Cardiac fibroblast (primary cell): ENCODE measurements around a stretch of chr6.

GRCh38 chr6:163585866-163586464, 171.4 kb downstream of the QKI start:
- RRBS, result no CpG with 5 or more reads among the region's 10 CpGs

DNA sequence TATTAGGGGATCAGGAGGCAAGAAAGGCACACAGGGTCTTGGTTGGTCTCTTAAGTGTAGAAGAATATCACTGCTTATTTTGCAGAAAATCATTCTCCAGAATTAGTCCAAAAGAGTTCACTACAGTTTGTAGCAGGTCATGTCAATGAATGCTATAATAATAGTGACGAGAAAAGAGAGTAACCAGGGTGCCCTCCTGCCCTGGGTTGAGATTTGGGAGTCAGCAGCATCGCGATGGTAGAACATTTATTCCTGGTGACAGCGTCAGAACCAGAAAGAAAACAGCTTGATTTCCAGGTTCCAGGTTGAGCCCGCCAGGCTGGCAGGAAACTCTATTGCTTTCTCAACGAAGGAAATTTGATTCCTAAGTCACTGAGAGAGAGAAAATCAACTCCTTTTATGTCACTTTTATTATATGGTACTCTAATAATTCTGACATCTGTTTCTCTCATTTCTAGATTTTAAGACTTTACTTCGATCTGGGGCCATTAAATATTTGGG, 550.3 kb downstream of the QKI start:
- RRBS, result no CpG with 5 or more reads among the region's 7 CpGs

DNA sequence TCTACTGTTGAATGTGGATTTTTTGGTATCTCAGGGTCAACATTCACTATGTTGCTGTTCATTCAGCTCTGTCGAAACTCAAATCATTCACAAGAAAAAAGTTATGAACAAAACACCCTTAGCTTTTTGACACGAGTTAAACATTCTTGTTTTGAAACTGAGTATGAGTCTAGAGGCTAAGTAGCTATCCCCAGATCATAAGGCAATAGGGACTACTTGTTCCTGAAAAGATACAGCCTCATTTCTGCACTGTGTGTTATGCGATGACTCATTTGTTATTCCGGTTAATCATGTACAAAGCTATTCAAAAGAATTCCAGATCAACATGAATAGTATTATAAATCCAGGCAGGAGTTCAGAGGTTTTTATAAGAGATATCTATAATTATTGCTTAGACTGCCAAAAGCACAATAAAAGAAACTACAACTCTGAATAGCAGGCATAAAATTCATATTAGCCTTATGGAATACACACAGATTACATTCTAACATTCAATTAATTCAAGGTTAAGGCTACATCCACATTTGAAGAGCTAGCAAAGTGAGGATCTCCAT, 908.1 kb downstream of the QKI start:
- RRBS, result no CpG with 5 or more reads among the region's 4 CpGs

DNA sequence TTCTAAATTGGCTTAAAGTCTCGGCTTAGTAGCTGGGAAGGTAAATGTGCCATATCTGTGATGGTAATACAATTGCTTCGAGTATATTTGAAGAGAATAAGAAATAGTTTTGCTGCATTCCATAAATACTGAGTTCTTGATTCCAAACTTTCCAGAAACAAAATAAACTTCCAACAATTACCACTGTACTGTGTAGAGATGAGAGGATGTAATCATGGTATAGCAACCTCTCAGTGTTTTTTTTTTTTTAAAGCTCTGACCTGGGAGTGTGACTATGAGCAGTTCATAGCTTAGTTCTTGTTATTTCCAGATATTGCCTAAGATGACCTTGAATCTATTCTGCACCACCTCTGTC, 415.6 kb downstream of the C6orf118 start:
- RRBS, result no CpG with 5 or more reads among the region's 2 CpGs

- RRBS, result no CpG with 5 or more reads among the region's 7 CpGs
Measured at GRCh38 chr6:165552233-165552984, 110.6 kb downstream of the PDE10A start.

DNA sequence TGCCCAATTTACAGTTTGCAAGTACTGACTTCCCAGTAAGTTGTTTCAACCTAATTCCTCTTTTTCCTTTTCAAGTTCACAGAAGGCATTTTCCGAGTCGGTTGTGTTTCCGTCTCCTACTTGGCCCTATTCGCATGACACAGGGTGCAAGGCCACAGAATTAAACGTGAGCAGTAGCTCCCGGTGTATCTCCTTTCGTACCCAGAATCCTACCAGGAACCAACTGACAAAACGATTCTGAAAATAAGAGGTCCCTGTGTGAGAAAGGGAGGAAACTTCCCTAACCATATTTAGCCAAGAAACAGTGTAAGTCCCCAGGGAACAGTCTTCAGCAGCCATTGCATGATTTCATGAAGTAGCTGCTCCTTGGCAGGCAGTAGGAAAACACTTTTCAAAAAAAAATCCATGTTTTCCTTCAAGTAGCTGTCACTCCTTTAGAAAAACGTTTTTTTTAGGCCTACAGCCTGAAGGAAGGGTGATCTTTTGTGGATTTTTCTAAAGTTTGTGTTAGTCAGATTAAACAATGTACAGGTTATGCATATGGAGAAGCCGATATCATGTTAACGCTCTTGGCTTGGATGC, 46.9 kb downstream of the PDE10A start:
- RRBS, result no CpG with 5 or more reads among the region's 11 CpGs

GRCh38 chr6:165648907-165649435, 14.1 kb downstream of the PDE10A start:
- RRBS, result no CpG with 5 or more reads among the region's 6 CpGs

GRCh38 chr6:165774811-165775367, 111.8 kb upstream of the PDE10A start:
- RRBS, result no CpG with 5 or more reads among the region's 6 CpGs

DNA sequence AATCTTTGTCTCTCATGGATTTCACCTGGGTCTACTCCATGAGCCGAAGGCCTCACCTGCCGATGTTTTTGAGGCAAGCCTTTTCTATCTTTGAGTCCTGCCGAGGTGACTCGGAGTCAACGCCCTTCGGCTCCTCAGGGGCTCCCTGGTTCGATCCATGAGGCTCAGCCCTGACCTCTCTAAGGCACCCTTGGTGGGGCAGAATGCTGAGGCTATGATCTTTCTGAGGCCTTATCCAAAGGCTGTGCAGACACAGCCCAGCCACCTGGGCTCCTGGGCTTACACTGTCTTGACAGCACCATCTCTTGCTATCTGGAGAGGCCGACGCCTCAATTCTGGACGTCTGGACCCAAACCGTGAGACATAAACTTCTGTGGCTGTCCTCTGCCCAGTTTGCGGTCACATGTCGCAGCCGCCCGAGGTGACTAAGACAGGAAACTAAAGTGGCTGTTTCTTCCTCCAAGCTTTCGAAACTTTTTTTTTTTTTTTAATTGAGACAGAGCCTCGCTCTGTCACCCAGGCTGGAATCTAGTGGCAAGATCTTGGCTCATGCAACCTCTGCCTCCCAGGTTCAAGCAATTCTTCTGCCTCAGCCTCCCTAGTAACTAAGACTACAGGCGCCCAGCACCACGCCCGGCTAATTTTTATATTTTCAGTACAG, 49.4 kb downstream of the PRR18 start:
- RRBS, result no CpG with 5 or more reads among the region's 20 CpGs

GRCh38 chr6:166319206-166319852, 11.1 kb upstream of the PRR18 start:
- RRBS, result no CpG with 5 or more reads among the region's 5 CpGs

DNA sequence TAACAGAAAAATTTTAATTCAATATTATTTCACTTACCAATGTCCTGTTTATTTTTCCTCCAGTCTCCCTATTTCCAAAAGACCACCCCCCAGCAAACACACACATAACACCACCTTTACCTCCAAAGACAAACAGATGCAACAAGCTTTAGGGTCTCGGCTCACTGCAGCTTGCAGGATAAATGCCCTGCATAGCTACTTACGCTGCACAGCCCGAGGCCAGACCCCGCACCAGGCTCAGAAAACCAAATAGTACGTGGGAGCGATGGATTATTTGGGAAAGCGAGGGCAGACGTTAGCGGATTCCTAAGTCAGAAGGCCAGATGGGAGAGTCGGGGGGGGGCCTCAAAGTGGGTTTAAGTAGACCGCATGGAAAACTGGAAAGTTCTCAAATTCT, 480 bp downstream of the SFT2D1 start:
- RRBS, result no CpG with 5 or more reads among the region's 11 CpGs

- RRBS, result no CpG with 5 or more reads among the region's 2 CpGs
Measured at GRCh38 chr6:166379906-166380263, 2.9 kb downstream of the MPC1 start.

GRCh38 chr6:166415921-166416363, 33.2 kb upstream of the MPC1 start:
- RRBS, result no CpG with 5 or more reads among the region's 4 CpGs

DNA sequence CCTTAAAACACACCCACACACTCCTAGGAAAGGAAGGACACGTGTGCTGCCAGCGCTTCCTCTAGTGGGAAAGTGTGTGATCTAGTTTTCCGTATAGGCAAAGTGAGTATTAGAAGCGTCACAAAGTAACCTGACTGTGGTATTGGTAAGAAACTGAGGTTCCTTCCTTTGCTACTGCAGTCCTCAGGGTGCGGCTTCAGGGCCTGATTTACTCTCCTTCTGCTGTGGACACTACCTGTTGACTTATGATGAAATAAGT, 36.0 kb upstream of the MPC1 start:
- RRBS, result no CpG with 5 or more reads among the region's 5 CpGs

- RRBS, result no CpG with 5 or more reads among the region's 11 CpGs
Measured at GRCh38 chr6:166470547-166470847, 87.8 kb upstream of the MPC1 start.

DNA sequence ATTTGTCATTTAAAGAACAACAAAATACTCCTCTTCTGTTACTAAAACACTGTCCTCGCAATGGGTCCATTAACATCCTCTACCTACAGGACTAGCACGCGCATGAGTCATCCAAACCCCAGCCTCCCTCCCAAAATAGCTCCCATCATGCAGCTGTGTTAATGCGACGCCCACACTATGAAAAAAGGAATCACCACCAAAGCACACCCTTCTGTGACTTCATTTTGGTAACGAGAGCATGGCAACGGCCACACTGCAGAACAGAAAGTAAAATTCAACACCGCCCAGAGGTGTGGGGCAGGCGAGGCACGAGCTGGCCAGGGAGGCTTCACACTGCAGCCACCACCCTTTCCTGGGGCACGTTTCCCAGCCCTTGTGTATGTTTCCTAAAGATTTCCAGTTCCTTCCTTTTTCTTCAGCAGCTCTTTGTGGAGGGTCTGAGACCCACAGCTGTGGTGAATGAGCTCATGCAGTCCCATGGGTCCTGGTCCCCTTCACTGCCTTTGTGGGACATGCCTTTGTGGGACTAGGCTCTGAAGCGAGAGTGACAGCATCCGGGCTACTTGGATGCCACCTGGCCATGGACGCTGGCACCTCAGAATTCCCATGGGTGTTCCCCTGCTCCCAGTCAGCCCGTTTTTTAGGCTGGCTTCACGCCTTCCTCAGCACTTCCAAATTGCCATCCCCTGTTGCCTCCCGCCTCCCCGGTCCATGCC, 45.4 kb downstream of the RAMACL start:
- RRBS, result no CpG with 5 or more reads among the region's 18 CpGs

DNA sequence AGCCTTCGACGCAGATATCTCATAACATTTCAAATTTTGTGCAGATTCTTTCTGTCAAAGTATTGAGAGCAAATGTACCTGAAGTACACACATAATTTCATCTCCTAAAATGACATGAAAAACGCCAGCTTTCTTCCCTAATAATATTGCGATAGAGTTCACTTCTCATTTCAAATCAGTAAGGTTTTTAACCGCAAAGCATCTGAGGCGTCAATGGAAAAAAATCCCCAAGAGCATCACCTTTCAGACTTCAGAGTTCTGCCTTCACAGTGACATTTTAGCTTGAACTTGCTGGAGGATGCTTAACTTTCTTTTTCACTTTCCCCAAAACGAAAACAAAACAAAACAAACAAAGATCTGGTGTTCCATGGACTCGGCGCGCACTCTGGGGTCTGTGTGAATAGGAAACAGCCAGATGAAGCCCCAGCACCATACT, 44.7 kb downstream of the RAMACL start:
- RRBS, result no CpG with 5 or more reads among the region's 10 CpGs

DNA sequence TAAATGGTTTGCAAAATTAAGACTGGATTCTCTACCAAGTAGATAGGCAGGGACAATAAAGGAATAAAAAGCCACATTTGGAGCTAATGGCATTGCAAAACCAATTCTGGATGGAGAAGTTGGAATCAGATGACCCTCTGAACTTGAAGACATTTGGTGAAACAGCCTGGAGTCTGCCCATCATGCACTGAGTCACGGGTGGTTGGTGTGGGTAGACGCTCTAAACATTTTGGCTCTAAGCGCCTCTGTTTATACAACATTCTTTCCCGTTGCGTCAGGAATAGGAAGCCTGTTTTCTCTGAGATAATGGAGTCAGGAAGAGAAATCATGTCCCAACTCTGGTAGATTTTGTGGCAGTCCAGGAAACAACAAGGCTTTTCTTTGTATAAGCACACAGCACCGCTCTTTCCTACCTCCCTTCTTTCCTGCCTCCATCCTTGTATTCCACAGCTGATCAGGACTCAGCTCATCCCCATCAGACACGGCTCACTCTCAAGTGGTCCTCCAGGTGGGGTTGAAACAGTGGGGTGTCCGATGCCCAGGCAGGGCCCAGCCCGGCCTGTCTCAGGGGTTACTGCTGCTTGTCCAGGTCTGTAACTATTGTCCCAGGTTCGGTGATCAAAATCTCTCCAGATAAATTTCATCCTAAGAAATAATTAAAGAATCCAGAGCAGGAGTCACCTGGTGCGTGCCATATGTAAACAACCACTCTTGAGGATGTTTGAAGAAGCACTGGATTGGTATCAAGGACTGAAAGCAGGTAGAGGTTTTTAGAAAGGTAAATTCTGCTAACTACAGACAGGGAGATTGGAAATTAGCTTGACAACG, 12.1 kb upstream of the RAMACL start:
- RRBS, result no CpG with 5 or more reads among the region's 12 CpGs

DNA sequence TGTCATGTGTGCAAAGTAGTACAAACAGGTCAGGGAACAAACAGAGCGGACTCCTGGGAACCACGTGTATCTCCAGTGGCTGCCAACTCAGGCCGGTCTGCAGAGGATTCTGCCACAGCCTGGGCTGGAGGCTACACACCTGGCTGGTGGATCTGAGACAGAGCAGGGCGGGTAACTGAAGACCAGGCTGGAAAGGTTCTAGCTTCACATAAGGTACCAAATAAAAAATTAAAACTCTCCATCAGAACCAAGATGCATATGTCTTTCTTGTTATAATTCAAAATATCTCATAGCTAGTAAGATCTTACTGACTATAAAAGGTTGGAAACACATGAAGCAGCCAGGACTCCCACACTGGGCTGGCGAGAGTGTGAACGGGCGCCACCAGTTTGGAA, 28.4 kb upstream of the RPS6KA2 start:
- RRBS, result no CpG with 5 or more reads among the region's 7 CpGs